Metastatic Breast Carcinoma in the Brain (tissue), 10 donors: ENCODE results near the gene CFAP20DC.

DNA sequence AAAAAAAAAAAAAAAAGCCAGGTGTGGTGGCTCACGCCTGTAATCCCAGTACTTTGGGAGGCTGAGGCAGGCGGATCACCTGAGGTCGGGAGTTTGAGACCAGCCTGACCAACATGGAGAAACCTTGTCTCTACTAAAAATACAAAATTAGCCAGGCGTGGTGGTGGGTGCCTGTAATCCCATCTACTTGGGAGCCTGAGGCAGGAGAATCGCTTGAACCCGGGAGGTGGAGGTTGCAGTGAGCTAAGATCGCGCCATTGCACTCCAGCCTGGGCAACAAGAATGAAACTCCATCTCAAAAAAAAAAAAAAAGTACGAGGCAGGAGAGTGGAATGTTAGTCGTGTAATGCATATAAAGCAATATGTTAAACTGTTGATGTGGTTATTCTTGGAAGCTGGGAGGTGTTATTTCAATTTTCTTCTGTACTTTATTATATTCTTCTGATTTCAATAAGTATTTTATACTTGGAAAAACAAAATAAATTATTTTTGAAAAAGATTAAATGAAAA is 41.1 kb downstream of the SLMAP start:
- PRO-cap, 10 experiments: no peak in any of the 10 experiments

DNA sequence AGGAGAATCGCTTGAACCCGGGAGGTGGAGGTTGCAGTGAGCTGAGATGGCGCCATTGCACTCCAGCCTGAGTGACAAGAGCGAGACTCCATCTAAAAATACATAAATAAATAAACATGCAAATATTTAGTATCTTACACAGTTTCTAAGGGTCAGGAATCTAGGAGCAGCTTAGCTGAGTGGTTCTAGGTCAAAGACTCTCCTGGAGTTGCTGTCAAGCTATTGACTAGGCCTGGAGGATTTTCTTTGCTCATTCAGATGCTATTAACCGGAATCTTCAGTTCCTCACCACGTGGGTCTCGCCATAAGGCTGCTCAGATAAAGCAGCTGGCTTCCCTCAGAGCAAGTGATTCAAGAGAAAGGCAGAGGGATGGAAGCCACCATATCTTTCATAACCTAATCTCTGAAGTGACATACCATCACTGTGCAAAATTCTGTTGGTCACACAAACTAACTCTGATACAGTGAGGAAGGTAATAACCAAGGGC is 72.8 kb upstream of the FLNB start:
- PRO-cap, 10 experiments: no peak in any of the 10 experiments

GRCh38 chr3:58040057-58040599 is 31.9 kb downstream of the FLNB start:
- PRO-cap, 10 experiments: peak in 1 of 10 experiments; most common plus-strand start chr3:58040400 (in 1); most common minus-strand start chr3:58040220 (in 1)

GRCh38 chr3:58099898-58100345 is 91.7 kb downstream of the FLNB start:
- PRO-cap, 10 experiments: no peak in any of the 10 experiments

GRCh38 chr3:58117242-58118131 is 93.3 kb downstream of the DNASE1L3 start:
- PRO-cap, 10 experiments: no peak in any of the 10 experiments

DNA sequence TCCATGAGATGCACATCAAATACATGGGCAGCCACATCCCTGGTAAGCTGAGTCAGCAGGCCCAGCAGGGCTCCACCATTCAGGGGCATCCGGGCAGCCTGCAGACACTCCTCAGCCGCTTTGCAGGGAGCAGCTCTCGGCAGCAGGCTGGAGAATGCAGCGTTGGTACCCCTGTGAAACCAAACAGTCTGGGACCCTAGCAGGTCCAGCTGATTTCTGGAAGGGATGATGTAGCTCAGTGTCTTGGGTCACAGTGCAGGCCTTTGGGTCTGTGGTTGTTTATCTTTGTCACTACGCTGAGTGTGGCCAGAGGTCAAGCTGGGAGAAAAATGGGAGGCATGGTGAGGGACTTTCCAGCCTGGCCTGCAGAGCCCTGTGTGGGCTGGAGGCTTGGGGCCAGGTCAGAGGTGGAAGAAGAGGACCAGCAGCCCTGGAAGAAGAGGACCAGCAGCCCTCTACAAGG is 67.2 kb downstream of the DNASE1L3 start:
- PRO-cap, 10 experiments: no peak in any of the 10 experiments

DNA sequence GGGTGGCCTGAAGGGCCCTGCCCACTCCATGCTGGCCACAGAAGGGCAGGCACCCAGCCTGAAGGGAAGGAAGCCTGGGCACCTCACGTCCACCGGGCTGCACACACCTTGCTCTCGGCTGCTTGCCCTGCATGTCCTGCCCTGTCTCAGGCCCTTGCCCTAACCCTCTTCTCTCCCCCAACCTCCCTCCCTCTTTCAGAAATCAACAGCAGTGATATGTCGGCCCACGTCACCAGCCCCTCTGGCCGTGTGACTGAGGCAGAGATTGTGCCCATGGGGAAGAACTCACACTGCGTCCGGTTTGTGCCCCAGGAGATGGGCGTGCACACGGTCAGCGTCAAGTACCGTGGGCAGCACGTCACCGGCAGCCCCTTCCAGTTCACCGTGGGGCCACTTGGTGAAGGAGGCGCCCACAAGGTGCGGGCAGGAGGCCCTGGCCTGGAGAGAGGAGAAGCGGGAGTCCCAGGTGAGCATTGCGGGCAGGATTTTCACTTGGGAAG is 57.5 kb downstream of the DNASE1L3 start:
- PRO-cap, 10 experiments: no peak in any of the 10 experiments

DNA sequence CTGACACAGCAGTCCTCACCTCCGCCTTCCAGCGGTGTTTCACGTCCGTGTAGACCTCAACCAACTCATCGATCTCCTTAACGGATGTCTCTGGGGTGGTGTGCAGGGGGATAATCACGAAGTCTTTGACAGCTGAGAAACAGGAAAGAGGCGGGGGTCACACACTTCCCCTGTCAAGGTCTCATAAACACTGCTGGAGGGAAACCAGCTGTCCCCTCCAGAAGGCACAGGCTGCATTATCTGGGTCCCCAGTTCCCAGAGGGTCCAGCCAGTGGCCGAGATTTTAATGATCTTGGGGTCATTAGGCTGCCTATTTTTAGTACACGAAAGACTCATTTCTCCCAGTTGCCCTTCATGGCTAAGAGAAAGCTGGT is 9.8 kb downstream of the DNASE1L3 start:
- PRO-cap, 10 experiments: no peak in any of the 10 experiments

GRCh38 chr3:58333017-58334108 is 671 bp downstream of the PXK start:
- PRO-cap, 10 experiments: no peak in any of the 10 experiments

DNA sequence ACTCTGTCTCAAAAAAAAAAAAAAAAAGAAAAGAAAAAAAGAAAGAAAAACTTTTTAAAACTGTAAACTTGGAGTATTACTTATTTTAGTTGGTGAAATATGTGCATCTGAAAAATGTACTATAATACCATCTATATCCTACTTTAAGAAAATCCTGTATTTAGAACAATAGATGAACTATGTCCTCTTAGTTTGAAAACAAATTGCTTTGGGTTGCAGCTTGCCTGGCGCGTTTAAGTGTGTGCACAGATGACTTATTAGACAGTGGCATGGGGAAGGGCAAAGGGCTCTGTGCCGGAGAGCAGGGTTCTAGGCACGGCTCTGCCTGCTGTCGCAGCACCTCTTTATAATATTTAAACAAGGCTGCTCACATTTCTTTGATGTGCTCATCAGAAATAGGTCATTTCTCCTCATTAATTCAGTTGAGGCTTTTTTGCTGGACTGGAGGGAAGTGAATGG is 10.0 kb downstream of the PXK start:
- PRO-cap, 10 experiments: no peak in any of the 10 experiments

DNA sequence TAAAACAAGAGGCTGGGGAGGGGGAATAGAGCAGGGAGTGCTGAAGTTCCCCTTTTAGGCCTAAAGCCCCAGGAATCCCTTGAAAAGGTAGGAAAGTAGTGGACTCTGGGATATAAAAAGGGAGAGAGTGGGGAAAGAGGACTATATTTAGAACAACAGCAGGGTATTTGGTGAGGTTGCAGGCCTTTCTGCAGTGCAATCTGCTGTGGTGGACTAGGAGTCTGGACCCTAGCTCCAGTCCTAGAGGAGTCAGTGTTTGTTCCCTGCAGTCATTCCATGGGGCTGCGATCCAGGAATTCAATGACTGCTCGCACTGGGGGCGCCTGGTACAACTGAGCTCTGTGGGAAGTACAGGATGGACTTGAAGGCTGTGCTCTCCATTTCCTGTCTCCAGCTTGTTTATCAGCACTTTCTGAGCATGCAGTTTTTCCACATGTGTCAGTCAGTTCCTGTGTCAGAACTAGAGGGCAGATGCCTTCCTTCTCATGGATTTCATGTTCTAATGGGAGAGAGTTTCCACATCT is 46.8 kb downstream of the PDHB start:
- PRO-cap, 10 experiments: peak in 1 of 10 experiments; most common minus-strand start position 334 of the sequence (in 1)

DNA sequence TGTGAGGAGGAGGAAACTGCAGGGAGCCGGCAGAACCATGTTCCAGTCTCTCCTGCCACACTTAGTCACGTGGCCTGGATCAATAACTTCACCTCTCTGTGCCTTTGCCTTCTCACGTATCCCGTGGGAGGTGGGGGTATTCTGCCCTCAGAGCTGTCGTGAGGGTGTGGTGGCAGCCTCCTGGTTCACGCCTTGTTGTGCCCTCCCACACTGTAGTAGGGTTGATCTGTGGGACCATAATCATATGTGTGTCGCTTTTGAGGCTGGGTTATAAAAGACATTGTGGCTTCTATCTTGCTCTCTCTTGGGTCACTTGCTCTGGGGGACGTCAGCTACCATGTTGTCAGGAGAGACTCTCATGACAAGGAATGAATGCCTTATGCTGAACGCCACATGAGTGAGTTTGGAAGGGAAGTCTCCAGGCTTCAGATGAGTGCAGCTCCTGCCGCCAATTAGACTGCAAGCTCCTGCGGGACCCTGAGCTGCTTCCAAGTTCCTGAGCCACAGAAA is 4.2 kb upstream of the KCTD6 start:
- PRO-cap, 10 experiments: no peak in any of the 10 experiments

GRCh38 chr3:58526317-58527186 is 10.4 kb downstream of the ACOX2 start:
- PRO-cap, 10 experiments: peak in 1 of 10 experiments; most common minus-strand start chr3:58526796 (in 1)

DNA sequence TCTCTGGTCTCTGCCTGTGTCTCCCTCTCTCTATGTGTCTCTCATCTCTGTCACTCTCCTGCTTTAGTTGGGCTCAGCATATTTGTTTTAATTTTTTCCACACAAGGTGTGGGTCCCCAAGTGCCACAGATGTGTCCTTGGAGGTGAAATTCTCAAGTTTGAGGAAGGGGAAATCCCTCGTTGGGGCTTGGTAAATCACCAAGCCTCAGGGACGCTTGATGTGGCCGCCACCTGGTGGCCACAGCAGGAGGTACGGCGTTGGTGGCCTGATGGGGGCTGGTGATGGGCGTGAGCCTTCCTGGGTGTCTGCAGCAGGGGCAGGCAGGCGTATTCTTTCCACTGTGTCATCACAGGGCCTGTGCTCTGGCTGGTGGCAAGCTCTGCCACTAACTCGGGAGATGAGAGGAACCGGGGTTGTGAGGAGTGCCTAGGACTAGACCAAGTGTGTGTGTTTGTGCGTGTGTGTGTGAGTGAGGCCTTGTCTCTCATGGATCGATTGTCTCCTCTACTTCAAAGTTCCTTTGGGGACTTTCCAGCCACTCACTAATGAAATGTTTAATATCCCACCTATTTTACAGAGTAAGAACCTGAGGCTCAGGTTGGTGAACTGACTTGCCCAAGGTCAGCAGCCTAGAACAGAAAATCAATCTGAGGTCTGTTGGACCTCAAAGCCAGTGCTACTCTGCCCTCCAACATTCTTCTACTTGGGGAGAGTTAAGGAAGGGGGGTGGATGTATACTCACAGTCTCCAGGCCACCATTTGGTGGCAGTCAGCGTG is 4.1 kb downstream of the ACOX2 start:
- PRO-cap, 10 experiments: no peak in any of the 10 experiments

- PRO-cap, 10 experiments: no peak in any of the 10 experiments
Measured at GRCh38 chr3:58586777-58587294, 9.6 kb upstream of the FAM107A start.

DNA sequence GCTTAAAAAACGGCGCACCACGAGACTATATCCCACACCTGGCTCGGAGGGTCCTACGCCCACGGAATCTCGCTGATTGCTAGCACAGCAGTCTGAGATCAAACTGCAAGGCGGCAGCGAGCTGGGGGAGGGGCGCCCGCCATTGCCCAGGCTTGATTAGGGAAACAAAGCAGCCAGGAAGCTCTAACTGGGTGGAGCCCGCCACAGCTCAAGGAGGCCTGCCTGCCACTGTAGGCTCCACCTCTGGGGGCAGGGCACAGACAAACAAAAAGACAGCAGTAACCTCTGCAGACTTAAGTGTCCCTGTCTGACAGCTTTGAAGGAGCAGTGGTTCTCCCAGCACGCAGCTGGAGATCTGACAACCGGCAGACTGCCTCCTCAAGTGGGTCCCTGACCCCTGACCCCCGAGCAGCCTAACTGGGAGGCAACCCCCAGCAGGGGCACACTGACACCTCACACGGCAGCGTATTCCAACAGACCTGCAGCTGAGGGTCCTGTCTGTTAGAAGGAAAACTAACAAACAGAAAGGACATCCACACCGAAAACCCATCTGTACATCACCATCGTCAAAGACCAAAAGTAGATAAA is 176.0 kb upstream of the FAM3D start:
- PRO-cap, 10 experiments: peak in 2 of 10 experiments; most common plus-strand start position 296 of the sequence (in 2); most common minus-strand start position 185 of the sequence (in 2)

DNA sequence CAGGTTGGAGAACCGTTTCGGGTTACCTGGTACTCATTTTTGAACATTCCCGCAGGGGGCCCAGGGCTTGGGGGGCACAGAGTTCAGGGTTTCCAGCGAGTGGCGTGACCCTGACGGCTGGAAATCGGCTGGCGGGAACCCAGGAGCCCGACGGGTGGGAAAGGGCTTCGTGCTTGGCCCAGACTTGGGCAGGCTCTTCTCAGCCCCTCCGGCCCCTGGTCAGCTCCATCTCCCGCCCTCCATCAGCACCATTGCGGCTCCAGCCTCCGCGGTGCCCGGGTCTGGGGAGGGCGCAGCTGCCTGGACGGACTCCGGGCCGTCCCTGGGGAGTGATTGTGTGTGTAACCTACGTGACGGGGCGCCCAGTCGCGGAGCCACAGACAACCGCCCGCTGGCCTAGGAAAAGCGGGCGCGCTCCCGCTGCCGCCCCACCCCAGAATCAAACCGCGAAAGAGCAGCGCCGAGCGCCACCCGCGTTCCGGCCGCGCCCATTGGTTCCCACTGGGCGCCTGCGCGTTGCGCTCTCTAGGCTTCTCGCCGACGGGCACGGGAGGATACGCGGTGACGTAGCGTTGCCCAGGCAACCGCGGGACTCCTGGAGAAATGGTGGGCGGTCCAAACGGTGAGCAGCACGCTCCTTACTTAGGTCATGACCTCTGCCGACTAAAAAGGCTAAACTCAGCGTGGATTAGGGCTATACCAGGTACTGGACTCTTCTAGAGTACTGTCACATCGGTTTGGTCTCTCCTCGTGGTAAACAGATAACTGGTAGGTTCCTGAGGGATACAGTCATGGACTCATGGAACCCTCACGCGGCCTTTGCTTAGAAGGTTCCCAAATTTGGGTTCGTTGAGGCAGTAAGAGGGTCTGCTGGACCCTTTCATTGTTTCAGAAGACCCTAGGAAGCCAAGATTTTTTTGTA is at the start of gene CFAP20DC:
Gene CFAP20DC, minus strand, starts transcription at position 441 of the 922 bp plus-strand sequence.
- PRO-cap, 10 experiments: peak in 10 of 10 experiments; most common plus-strand start position 592 of the sequence (in 4); most common minus-strand start position 441 of the sequence (in 10)

- PRO-cap, 10 experiments: no peak in any of the 10 experiments
Measured at GRCh38 chr3:59426035-59426469, 376.2 kb upstream of the CFAP20DC start.

DNA sequence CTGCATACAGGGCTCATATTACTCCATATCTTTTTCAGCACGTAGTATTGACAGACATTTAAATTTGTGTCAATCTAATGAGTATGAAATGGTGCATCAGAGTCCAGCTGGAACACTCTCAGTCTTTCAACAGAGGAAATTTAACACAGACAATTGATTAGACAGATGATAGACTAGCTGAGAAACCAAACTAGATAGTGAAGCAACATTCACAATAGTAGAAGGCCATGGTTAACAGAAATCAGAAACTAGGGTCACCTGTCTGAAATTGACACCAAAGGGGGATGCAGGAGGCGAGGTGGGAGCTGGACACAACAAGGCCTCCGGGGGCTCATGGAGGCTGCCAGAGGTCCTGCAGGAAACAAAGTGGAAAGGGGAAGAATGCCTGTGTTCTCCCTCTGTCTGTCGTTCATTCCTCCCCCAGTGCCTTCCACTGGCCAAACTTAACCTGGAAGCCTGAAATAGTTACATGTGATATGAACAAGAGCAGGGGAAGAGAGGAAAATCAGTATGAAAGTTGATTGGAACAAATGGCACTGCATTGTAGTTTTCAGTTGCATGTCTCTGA is 501.9 kb upstream of the CFAP20DC start:
- PRO-cap, 10 experiments: no peak in any of the 10 experiments

GRCh38 chr3:59758954-59759418 is 709.2 kb upstream of the CFAP20DC start:
- PRO-cap, 10 experiments: no peak in any of the 10 experiments